OCI-LY7 (cell line): ENCODE data around the genes HDGFL1 and ALDH5A1.

GRCh38 chr6:21523679-21524184, 69.8 kb upstream of the SOX4 start:
- PRO-cap = no peak
- RAMPAGE, long total RNA = no peak

DNA sequence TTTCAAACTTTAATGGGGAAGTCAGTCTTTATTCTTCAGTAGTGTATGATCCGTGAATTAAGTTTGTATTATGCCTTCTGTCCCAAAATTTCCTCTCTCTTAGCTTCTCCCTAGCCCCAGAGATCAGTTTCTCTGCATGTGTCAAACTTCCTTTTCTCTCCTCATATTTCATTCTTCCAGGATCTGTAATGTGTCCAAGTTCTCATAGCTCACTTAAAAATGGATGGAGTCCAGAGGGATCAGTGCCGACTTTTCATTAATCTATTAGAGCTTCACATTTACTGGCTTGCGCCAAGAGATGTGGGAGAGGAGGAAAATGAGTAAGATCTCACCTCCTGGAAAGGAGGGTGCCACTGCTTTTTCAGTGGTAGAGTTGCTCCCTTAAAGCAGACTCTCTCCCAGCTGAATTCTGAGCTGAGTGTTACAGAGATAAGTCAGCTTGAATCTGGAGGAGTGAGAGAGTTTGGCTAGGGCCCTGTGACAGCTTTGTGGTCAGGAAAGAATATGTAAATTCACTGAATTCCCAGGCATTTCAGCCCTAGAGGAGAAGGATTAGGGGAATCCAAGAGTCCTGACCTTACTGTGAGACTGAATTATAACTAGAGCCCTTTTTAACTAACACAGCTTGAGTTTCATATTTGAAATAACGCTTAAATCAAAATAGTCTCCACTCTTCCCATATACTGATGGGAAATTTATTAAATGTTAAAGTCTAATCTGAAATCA, 175.9 kb downstream of the SOX4 start:
- PRO-cap = no peak
- RAMPAGE, long total RNA = no peak

DNA sequence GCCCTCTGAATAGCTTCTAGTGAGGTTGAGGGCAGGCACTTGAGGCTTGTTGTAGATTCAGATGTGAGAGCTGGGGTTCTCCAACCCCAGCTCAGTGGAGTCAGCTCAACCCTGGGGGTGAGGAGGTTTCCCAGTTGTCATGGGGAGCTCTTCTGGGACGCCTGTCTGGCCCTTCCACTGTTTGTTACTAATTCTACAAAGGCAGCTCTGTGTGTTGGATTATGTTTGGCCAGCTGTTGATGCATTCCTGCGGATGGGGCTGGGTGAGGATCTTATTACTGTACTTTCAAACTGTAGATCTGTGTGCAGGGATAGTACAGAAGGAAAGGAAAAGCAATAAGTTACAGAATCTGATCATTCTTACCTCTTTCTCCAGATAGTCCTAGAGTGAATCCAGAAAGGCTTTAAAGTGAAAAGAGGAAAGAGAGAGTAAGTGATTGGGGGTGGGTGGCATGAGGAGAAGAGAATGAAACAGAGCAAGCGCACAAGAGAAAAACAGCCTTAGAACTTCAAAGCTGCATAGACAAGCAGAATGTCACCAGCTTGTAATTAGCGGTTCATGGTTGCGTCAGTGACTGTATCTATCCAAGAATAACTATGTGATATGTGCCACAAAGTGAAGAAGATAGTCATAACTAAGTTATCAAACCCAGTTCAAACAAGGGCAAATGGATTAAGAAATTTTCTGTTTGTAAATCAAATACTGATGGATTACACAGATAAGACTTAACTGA, 148.6 kb downstream of the PRL start:
- PRO-cap = no peak
- RAMPAGE, long total RNA = no peak

DNA sequence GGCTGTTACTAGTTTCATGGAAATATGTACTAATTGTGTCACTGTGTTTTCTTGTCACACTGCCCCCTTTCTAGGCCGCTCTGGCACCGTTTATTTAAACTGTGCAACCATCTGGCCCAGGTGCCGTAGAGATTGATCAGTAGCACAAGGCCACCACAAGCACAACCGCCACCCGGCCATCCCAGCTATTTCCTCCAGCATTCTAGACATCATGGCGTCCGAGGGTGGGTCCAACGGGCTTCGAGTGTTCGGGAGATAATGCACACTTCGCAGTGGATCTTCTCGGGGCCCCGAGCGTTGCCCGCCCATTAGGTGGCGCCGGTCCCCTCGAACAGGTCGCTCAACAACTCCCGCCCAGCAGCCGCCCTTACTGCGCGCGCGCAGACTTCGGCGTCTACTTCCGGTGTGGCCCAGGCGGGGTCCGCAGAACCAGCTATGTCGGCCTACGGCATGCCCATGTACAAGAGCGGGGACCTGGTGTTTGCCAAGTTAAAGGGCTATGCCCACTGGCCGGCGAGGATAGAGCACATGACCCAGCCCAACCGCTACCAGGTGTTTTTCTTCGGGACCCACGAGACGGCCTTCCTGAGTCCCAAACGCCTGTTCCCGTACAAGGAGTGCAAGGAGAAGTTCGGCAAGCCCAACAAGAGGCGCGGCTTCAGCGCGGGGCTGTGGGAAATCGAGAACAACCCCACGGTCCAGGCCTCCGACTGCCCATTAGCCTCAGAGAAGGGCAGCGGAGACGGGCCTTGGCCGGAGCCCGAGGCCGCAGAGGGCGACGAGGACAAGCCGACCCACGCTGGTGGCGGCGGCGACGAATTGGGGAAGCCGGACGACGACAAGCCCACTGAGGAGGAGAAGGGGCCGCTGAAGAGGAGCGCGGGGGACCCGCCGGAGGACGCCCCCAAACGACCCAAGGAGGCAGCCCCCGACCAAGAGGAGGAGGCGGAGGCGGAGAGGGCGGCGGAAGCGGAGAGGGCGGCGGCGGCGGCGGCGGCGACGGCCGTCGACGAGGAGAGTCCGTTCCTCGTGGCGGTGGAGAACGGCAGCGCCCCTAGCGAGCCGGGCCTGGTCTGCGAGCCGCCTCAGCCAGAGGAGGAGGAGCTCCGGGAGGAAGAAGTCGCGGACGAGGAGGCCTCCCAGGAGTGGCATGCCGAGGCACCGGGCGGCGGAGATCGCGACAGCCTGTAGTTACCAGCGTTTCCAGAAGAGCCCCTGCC, at the start of gene HDGFL1:
Gene HDGFL1, plus strand, starts transcription at position 426 of the 1,220 bp plus-strand sequence.
- PRO-cap = no peak
- RAMPAGE, long total RNA = no peak

- PRO-cap = no peak
- RAMPAGE, long total RNA = no peak
Measured at GRCh38 chr6:24156474-24156839, 30.4 kb downstream of the NRSN1 start.

- PRO-cap = bidirectional peak, plus-strand start at chr6:24494798, minus-strand start at chr6:24494938
- RAMPAGE, long total RNA = no peak
Measured at GRCh38 chr6:24494625-24495190, at the start of gene ALDH5A1. TSS of gene ALDH5A1 (plus strand) at chr6:24494969.

GRCh38 chr6:24504695-24505050, 9.9 kb downstream of the ALDH5A1 start:
- PRO-cap = no peak
- RAMPAGE, long total RNA = no peak

GRCh38 chr6:24534338-24535023, 39.7 kb downstream of the ALDH5A1 start:
- PRO-cap = no peak
- RAMPAGE, long total RNA = no peak

DNA sequence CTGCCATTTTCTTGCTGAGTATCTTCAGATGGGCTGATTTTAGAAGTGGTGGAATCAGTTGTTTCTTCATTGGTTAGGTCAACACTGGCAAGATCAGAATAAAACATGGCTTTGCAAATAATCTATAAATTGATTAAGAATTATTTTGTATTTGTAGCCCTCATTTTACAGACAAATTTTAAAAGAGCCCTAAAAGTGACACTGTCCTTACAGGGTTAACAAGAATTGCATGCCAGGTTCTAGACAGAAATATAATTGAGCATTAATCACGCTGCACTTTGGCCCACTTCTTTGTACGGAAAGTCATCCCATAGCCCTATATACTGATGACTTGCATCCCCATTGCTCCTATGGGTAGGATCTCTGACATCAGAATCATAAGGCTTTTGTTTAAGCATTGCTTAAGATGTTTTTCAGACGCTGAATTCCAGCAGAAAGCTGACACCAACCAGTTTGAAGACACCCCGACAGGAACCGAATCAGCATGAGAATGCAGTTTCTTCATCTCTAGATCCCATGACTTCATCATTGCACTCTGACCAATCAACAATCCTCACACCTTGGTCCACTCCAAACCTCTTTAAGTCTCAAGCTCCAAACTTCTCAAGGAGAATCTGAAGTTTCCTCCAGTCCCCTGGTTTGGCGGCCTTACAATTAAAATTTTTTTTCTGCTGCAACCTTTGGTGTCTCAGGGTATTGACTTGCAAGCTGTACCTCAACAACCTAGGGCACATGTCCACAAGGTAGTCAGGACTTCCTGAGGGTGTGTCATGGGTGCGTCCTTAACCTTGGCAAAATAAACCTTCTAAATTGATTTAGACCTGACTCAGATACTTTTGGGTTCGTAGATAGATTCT, 7.8 kb downstream of the TDP2 start:
- PRO-cap = no peak
- RAMPAGE, long total RNA = no peak

GRCh38 chr6:24702654-24703190, 16.2 kb downstream of the C6orf62 start:
- PRO-cap = no peak
- RAMPAGE, long total RNA = no peak

- PRO-cap = no peak
- RAMPAGE, long total RNA = no peak
Measured at GRCh38 chr6:24704665-24705273, 14.2 kb downstream of the C6orf62 start.

DNA sequence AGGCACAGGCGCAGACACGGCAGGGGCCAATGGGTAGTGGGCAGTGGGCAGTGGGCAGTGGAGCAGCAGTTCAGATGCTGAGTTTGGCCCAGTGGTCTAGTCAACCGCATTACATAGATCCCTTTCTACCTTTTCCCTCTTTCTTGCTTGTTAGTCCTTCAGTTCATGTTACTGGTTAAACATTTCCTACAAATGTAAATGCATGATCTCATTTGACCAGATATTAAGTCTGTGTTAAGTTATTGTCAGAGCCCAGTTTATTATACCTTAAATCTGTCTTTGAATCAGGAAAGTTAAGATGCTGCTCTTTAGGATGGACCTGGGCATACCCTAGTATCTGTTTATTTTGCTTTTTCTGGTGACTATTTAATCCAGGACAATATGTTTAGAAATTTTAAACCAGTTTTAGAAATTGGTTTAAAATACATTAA, 1.8 kb downstream of the GMNN start:
- PRO-cap = no peak
- RAMPAGE, long total RNA = no peak

DNA sequence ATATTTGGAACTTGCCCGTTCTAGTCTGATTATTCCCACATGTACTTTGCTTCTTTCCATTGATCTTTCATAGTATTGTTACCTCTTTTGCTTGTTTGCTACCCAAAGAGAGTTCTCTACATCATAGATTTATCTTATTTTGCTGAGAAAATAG, 303 bp upstream of the ARMH2 start:
- PRO-cap = no peak
- RAMPAGE, long total RNA = no peak

DNA sequence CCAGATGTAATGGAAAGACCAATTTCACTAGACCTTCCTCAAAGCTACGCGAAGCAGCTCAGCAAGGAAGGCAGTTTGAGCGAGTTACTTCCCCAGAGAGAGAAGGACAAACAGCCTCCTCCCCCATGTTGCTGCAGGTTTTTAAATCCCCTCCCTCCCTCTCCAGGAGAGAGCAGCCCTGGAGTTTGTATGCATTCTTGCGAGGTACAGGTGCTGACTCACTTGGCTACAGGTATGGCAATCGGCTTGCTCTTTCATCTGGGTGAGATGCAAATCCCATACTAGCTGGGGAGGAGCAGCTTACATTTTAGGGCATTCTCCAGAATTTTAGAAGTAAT, 58.6 kb downstream of the RIPOR2 start:
- PRO-cap = no peak
- RAMPAGE, long total RNA = no peak

GRCh38 chr6:24928357-24928725, 7.4 kb downstream of the RIPOR2 start:
- PRO-cap = no peak
- RAMPAGE, long total RNA = no peak

GRCh38 chr6:25038973-25039551, 103.3 kb upstream of the RIPOR2 start:
- PRO-cap = no peak
- RAMPAGE, long total RNA = no peak

DNA sequence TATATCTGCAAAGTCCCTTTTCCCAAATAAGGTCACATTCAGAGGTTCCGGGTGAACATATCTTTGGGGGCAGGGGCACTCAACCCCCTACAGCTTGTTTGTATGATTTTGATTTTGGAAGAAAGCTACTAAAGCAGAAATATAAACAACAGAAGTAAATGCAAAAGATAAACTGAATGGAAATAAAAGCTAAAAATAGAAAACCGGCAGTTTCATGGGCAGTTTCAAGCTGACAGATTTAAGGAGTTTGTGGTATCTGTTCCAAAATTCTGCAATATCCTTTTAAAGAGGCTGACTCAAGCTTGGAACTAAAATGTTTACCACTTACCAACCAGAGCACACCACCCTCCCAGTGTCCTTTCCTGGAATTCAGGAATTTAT, 100.0 kb upstream of the CARMIL1 start:
- PRO-cap = no peak
- RAMPAGE, long total RNA = no peak

DNA sequence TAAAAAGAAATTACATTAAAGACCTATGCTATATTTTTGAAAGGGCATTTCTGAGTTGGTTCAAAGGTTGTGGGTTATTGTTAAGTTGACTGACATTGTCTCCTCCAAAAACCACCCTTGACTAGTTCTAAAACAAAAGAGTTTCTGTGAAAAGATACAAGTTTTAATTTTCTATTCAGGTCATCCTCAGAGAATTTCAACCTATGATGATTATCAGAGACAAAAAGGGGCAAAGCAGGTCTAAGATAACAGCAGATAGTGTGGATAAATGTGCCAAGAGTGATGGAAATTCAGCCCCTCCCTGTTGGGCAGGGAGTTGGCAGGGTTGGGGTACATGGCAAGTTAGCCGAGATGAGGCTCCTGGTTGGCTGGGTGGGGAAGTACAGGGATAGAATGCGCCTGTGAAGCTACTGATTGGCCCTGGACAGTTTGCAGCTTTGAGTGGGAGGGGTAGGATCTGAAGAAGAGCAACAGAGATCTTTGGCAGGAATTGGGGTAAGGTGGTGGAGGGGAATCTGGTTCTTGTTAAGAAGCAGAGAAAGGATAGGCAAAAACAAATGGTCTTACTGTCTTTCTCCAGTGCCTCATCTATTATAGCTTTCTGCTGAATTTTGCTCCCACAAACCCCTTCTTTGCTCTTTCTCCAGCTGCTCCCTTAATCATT, 86.7 kb upstream of the CARMIL1 start:
- PRO-cap = no peak
- RAMPAGE, long total RNA = no peak

- PRO-cap = no peak
- RAMPAGE, long total RNA = no peak
Measured at GRCh38 chr6:25303204-25303654, 24.1 kb downstream of the CARMIL1 start.

GRCh38 chr6:25903532-25903888, 27.0 kb downstream of the SLC17A2 start:
- PRO-cap = no peak
- RAMPAGE, long total RNA = no peak